HEK293 (cell line): ENCODE measurements around the gene SCN8A.

- PRO-cap = no peak
- RRBS, 2 experiments = no CpG with 5 or more reads among the region's 2 CpGs
Measured at GRCh38 chr12:50927438-50927770, 2.6 kb downstream of the METTL7A start.

GRCh38 chr12:50984915-50985599 is 32.7 kb downstream of the HIGD1C start:
- PRO-cap = no peak
- RRBS, 2 experiments = no CpG with 5 or more reads among the region's 1 CpG

DNA sequence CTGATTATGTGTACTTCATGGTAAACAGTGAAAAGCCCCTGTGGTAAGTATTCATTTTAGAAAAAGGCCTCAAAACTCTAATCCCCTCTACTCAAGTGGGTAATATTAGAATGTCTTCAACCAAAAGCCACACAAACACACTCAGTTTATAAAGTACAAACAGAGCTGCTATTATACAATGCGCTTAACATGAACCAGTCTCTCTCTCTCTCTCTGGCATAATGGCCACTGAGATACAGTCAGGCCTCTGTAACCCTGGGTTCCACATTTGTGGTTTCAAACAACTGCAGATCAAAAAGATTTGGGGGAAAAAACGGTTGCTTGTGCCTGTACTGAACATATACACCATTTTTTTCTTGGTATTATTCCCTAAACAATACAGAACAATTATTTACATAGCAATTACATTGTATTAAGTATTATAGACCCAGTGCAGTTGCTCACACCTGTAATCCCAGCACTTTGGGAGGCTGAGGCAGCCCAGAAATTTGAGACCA is 5.7 kb downstream of the SLC11A2 start:
- PRO-cap = no peak
- RRBS, 2 experiments = no CpG with 5 or more reads among the region's 2 CpGs

- PRO-cap = unidirectional peak, plus-strand start at chr12:51269782
- RRBS, 2 experiments = 48 to 77% methylated on average over 29 of the region's 53 CpGs
Measured at GRCh38 chr12:51269303-51270020, 753 bp downstream of the SMAGP start.

GRCh38 chr12:51381145-51381696 is 10.0 kb downstream of the GALNT6 start:
- PRO-cap = no peak
- RRBS, 2 experiments = no CpG with 5 or more reads among the region's 4 CpGs

- PRO-cap = bidirectional peak, plus-strand start at chr12:51590925, minus-strand start at chr12:51590938; bidirectional peak, plus-strand start at chr12:51591294, minus-strand start at chr12:51591282
- RRBS, 2 experiments = under 1 to 2% methylated on average over 34 to 40 of the region's 143 CpGs
Measured at GRCh38 chr12:51590371-51591558, at the start of gene SCN8A. Gene SCN8A, plus strand, starts transcription at chr12:51591233.

DNA sequence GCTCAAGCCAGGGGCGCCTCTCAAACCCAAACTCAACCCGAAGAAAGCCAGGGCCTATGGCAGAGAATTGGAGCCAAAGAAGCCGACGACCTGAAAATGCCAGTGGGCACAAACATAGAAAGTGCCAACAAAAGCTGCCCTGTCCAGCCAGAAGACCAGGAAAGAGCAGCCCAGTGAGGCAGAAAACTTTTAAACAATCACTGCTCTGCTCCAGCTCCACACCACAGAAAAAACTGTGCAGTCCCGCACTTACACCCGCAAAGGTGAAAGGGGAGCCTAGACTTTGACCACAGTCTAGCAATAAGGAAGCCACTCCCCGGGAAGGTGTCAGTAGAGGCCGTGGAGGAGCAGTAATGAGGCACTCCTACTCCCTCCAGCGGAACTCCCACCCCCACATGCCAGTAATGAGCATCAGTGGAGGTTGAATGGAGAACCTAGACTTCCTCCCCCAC is 6.0 kb upstream of the ACVRL1 start:
- PRO-cap = no peak
- RRBS, 2 experiments = no CpG with 5 or more reads among the region's 9 CpGs

GRCh38 chr12:51910505-51911180 is 3.3 kb downstream of the ACVRL1 start:
- PRO-cap = no peak
- RRBS, 2 experiments = no CpG with 5 or more reads among the region's 7 CpGs

DNA sequence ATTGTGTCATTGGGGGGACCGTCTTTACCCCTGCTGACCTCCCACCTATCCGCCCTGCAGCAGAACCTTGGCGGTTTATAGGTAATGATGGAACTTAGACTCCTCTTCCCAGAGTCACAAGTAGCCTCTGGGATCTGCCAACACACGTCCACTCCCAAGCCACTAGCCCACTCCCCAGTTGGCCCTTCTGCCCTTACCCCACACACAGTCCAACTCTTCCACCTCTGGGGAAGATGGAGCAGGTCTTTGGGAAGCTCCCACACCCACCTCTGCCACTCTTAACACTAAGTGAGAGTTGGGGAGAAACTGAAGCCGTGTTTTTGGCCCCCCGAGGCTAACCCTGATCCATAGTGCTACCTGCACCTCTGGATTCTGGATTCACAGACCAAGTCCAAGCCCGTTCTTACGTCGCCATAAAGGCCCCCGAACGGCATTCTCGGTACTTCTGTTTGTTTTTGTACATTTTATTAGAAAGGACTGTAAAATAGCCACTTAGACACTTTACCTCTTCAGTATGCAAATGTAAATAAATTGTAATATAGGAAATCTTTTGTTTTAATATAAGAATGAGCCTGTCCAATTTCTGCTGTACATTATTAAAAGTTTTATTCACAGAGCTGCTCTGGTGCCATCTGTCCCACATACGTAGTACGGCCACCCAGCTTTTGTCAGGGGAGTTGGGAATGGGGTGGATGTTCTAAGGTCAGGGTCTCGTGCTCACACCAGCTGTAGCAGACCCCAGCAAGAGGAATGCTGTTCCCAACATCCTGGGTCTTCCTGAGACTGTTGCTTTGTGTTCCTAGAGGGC is 10.1 kb upstream of the TAMALIN start:
- PRO-cap = no peak
- RRBS, 2 experiments = no CpG with 5 or more reads among the region's 15 CpGs

DNA sequence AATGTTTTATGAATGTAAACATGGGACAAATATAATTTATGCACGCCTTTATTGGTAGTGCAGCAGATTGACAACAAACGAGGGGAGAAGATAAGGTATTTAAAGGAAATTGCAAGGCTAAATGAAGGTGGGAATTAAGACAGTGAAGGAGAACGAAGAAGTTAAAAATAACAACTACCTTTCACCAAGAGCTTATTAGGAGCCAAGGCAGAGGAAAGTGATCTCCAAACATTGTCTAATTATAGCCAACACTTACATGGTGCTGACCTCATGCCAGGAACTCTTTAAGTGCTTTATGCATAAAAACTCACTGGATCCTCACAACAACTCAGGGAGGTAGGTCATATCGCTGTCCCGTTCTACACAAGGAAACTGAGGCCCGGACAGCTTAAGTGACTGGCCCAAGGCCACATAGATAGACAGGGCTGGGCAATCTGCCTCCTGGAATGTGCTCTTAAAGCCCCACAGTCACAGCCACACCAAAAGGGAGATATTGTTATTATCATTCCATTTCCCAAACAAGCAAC is 19.5 kb downstream of the TAMALIN start:
- PRO-cap = no peak
- RRBS, 2 experiments = no CpG with 5 or more reads among the region's 6 CpGs

DNA sequence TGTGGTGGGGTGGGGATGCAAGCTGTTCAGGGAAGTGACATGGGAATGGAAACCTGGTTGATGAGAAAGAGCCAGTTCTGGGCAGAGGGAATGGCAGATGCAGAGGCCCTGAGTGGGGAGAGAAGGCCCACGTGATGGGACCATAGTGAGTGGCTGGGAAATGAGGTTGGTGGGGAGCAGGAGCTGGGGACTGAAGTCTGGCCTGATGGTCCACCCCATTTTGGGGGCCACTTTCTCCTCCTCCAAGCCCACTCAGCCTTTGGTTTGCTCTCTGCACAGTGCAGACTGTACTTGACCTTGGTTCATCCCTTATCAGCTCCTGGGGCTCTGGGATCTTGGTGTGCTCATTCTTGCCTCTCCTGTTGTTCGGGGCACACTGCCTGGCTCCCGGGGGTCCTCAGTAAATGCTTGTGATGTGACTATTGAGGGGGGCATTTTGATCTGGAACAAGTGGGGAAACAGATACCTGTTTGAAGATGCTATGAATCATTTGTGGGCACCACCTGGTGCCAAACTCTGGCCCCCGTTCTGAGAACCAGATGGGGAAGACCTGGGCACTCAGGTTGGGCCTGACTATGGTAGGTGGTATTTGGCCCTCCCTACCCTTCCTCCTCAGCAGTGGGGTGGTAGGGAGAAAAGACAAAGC is 11.3 kb upstream of the NR4A1 start:
- PRO-cap = no peak
- RRBS, 2 experiments = no CpG with 5 or more reads among the region's 4 CpGs

DNA sequence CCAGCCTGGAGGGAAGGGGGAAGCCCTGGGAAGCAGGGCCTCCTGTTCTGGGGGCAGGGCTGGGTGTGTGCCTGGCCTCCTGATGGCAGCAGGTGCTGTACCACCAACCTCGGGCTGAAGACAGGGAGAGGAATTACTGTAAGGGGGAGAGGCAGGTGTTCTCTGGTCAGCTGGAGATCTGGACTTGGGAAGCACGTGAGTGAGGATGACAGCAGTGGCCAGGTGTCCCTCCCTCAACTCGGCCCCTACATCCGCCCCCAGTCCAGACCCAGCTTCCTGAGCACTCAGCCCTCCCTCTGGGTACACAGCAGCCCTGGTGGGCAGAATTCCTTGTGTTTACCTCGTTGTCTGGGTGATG is 8.2 kb upstream of the NR4A1 start:
- PRO-cap = no peak
- RRBS, 2 experiments = no CpG with 5 or more reads among the region's 5 CpGs

GRCh38 chr12:52050166-52050329 is 1.2 kb upstream of the NR4A1 start:
- PRO-cap = no peak
- RRBS, 2 experiments = 59 to 85% methylated on average over 2 of the region's 4 CpGs

DNA sequence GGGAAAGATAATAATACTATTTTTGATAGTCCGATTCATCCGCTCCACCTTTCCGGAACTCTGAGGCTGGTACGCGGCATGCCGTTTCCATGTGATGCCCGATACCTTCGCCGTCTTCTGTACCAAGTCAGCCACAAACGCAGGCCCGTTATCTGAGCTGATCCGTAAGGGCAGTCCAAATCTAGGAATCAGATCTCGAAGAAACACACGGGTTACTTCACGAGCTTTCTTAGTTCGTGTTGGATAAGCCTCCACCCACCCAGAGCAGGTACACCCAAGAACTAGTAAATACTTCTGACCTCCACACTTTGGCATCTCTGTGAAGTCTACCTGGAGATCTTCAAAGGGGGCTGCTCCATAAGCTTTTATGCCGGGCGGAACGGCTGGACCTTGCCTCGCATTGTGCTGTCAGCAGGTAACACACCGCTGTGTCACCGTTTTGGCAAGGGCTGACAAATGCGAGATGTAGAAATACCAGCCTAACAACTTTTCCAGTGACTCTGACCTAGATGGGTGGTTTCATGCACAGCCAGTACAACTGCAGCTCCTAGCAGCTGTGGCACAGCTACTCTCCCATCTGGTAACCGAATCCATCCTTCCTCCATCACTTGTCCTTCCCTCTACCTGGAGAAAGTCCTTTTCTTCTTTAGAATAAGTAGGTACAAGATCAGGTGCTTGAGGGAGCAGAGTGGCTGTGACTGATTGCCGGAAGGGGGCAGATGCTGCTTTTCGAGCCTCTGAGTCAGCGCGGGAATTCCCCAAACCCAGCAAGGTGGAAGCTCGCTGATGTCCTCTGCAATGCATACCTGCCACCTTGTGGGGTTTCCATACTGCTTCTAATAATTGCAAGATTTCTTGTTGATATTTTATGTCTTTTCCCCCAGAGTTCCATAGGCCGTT is 36.7 kb downstream of the SMIM41 start:
- PRO-cap = no peak
- RRBS, 2 experiments = no CpG with 5 or more reads among the region's 30 CpGs

GRCh38 chr12:52486923-52488206 is 5.7 kb downstream of the KRT6A start:
- PRO-cap = no peak
- RRBS, 2 experiments = no CpG with 5 or more reads among the region's 14 CpGs

DNA sequence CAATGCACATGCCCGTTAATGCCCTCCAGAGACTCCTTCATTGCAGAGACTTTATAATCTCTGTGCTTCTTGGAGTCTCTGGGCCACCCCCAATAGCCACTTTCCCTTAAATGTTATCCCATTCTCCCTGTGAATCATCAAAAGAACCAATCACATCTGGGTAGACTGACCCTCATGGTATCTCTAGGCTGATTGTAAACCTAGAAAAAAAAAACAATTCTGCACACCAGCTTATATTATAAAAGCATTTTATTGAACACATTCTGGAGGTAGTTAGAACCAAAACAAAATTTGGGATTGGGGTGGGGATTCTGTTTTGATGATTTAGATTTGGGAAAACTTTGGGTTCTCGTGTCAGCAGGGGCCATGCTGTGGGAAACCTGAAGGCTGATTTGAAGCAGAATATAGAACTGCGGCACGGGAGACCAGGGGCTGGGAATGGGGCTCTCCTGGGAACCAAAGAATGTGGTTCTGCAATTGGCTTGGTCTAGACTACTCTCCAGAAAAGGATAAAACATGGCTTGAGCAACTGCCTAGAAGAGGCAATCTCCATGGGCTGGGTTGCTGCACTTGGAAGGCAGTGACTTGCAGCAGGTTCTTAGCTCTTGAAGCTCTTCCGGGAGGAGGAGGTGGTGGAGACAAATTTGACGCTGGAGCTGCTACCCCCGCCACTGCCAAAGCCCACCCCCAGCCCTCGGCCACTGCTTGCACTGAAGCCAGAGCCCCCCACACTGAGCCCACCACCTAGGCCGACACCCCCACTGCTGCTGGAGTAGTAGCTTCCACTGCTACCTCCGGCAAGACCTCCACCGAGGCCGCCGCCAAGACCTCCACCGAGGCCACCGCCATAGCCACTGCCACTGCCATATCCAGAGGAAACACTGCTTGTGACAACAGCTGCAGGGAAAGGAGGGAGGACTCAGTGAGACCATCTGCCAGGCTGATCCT is 5.6 kb downstream of the KRT5 start:
- PRO-cap = no peak
- RRBS, 2 experiments = no CpG with 5 or more reads among the region's 15 CpGs

DNA sequence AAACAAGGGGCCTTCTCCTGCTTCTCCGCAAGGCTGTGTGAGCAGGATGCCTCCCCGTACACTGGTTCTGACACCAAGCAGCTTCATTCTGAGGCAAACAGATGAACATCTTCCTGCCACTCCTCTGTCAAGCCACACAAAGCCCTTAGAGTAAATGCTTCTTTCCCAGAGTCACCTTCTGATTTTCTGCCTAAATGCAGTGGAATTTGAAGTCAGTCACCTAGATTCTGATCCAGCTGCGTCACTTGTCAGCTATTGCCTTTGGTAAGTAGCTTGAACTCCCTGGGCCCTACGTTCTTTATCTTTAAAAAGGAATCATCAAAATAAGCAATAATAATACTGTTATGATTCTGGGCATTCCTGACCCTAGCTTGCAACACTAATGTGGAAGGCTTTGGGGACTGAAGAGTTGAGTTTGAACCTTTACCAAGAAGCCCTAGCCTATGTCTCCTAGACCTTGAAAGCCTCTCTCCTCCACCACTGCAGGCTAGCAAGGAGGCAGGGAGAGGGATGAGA is 5.7 kb downstream of the KRT73 start:
- PRO-cap = no peak
- RRBS, 2 experiments = no CpG with 5 or more reads among the region's 4 CpGs

DNA sequence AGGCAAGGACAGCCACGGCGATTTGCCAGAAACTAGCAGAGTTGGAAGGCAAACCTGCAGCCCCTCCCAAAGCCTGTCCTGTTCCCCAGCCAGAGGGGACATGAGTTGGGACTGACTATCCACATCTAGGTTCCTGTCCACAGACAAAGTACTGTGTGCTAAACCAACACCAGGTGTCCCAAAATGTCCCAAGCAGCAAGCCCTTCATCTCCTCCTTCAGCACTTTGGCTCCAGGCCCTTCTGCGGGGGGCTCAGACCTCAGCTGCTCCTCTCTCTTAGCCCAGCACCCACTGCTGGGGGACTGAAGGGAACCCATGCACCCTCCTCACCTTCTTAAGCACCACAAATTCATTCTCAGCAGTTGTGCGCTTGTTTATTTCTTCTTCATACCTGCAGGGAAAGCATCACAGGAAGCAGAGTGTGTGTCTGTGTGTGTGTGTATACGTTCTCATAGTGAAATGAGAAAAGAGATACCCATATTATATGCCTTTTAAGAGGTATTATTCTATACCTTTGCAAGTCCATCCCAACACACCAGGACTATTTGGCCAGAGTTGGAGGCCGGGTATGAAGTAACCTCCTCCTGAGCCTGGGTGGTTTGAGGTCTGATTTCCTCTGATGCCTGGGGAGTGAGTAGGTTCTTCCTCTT is 3.3 kb downstream of the KRT73 start:
- PRO-cap = no peak
- RRBS, 2 experiments = no CpG with 5 or more reads among the region's 6 CpGs

DNA sequence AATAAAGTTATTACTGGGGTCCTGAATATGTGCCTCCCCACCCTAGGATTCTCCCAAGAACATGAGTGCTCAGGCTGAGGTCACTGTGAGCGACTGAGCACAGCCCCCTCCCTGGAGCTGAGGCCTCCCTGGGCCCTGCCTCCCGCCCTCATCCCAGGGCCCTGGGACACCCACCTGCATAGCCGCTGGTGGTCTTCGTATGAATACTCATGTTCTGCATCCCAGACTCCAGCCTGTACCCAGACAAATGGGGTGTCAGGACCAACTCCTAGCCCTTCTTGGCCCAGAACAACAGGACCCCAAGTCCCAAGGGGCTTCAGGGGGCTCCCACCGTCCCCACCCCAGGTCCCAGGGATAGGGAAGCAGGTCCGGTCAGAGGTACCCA is 6.6 kb downstream of the KRT8 start:
- PRO-cap = no peak
- RRBS, 2 experiments = no CpG with 5 or more reads among the region's 6 CpGs

GRCh38 chr12:52901374-52902323 is 3.2 kb downstream of the KRT8 start:
- PRO-cap = no peak
- RRBS, 2 experiments = no CpG with 5 or more reads among the region's 12 CpGs